Airway epithelial cell (primary cell): ENCODE measurements around a stretch of chr20.

GRCh38 chr20:62927852-62928941 is 1.9 kb upstream of the DIDO1 start:
- RAMPAGE, long total RNA = no peak

GRCh38 chr20:62934329-62935636 is 3.2 kb upstream of the GID8 start:
- RAMPAGE, long total RNA = no peak

GRCh38 chr20:62935731-62936541 is 2.0 kb upstream of the GID8 start:
- RAMPAGE, long total RNA = no peak

GRCh38 chr20:62946729-62946951 is 5.9 kb upstream of the SLC17A9 start:
- RAMPAGE, long total RNA = no peak

- RAMPAGE, long total RNA = no peak
Observed at GRCh38 chr20:62960642-62961055, 8.1 kb downstream of the SLC17A9 start.

DNA sequence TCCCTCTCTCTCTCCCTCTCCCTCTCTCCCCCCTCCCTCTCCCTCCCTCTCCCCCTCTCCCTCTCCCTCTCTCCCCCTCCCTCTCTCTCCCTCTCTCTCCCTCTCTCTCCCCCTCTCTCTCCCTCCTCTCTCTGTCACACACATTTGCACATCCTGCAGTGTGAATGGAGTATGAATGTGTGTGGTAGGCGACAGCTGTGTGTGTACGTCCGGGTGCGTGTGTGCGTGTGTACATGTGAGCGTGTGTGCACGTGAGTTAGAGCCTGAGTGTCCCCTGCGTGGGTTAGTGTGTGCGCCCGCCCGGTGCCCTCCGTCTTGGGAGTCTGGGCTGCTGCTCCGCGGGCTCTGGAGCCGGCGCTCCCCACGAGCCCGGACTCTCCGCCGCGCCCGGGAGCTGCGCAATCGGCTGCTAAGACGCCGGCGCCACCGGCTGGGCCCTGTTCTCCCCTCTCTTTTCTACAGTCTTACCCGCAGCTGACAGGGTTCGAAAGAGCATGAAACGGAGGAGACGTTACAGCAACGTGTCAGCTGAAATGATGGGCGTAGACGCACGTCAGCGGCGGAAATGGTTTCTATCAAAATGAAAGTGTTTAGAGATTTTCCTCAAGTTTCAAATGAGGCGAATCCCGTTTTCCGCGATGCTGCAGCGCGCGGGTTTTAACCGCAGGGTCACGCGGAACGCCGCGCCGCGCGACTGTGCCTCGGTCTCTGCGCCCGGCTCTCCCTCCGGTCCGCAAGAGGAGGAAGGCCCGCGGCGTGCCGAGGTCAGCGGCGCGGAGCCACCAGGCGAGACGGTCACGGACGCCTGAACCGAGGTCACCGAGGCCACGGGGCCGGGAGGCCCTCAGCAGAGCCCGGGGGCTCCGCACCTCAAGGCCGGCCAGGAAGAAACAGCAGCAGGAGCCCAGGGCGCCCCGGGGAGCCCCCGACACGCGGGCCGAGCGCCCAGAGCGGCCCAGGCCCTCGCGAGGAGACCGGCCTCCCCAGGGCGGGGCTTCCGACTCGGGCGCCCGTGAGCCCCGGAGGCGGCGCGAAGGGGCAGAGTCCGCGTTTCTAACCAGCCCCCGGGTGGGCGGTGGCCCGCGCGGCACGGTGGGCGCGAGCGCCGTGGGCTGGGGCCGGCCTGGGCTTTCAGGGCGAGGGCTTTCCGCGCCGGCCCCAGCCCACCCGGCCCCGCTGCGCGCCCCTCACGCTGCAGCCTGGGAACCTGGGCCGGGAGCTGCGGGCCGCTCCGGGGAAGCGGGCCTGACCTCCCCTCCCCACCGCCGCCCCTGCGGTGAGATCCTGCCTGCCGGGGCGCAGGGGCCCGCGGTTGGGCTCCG is 95.3 kb upstream of the BHLHE23 start:
- RAMPAGE, long total RNA = no peak

- RAMPAGE, long total RNA = no peak
Observed at GRCh38 chr20:63194152-63194599, 21.8 kb downstream of the YTHDF1 start.

GRCh38 chr20:63238411-63239261 is 2.9 kb downstream of the BIRC7 start:
- RAMPAGE, long total RNA = no peak

- RAMPAGE, long total RNA = no peak
Observed at GRCh38 chr20:63284503-63285012, 8.4 kb upstream of the COL20A1 start.

DNA sequence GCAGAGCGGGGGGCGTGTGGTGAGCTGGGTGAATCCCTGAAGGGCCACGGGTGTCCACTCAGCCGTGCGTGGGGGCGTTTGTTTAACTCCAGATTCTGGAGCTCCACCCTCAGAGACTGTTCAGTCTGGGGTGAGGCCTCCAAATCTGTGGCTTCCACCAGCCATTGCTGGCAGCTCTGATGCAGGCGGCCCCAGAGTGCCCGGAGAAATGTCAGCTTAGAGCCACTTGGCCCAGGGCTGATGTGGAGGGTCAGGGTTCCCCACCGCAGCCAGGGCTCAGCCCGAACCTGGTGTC is 2.6 kb upstream of the CHRNA4 start:
- RAMPAGE, long total RNA = no peak

GRCh38 chr20:63409359-63409859 is 48.3 kb upstream of the CHRNA4 start:
- RAMPAGE, long total RNA = no peak

DNA sequence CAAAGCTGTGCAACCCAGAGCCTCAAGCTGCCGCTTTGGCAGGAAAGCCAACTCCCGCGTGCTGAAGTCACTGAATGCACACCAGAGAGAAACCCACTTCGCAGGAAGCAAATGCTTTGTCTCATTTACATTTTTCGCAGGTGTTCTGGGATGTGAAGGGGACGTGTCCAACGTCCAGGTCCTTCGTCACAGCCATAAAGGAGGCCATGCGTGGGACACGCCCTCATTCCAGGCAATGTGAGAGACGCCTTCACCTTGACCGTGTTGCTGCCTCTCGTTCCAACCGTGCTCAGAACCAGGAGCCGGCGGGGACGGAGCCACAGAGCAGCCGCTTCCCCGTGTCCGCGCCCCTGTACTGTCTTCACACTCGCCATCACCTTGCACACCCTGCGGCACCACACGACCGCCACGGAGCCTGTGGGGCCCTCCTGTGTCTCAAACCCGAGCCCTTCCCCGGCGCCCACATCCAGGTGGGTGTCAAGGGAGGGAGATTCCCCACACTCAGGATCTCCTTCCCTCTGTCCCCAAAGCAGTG is 24.3 kb downstream of the KCNQ2 start:
- RAMPAGE, long total RNA = no peak

GRCh38 chr20:63501714-63502461 is 3.0 kb upstream of the EEF1A2 start:
- RAMPAGE, long total RNA = no peak

DNA sequence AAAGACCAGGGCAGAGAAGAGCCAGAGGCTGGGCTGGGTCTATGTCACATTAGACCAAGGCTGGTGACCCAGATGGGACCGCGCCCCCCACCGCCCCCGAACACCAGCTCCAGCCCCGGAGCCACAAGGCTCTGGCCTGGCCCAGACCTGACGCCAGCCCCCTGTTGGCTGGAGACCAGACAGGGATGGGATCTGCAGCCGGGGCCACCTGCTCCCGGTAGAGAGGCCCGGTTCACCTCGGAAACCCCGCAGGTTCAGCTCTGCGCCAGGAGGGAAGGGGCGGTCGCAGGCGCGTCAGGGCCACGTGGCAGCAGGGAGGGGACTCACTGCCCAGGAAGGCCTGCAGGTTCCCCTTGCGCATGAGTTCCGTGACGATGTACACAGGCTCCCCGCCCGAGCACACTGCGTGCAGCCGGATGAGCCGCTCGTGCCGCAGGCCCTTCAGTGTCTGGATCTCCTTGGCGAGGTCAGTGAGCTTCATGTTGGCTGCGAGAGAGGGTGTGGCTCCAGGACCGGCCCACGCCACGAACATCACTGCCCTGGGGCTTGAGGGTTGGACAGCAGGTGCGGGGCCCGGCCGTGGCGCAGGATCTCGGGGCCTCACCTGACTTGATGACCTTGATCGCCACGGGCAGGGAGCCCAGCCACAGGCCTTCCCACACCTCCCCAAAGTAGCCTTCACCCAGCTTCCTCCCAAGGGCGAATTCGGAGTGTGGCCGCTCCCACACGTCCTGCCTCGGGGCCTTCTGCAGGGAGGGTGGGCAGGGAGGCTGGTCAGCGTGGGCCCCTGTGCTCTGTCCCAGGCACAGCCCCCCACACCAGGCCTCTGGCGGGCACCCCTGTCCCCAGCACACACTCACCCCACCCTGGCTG is 4.9 kb upstream of the PTK6 start:
- RAMPAGE, long total RNA = no peak

- RAMPAGE, long total RNA = no peak
Observed at GRCh38 chr20:63545090-63545902, 2.3 kb downstream of the SRMS start.

DNA sequence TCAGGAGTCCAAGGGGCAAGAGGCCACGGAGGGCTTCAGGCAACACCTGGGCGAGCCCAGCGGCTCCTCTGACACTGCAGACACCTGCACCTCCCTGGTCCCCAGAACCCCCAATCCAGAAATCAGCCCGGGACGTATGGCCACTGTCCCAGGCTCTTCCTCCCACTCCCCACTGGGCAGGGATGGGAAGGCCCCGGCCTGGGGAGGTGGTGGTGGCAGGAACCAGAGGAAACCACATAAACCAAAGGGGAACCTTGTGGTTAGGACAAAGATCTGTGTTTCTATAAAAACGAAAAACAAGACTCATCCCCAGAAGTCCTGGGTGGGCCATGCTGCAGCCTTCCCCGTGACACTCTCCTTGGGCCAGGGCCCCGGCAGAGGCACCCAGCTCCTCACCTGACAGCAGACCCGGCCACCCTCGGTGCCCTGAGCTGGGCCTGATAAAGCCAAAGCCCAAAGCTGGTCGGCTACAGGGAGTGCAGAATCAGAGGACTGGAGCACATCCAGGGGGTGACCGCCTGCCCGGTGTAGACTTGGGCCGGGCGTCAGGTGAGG is 6.2 kb downstream of the HELZ2 start:
- RAMPAGE, long total RNA = no peak

- RAMPAGE, long total RNA = no peak
Observed at GRCh38 chr20:63569748-63570318, 4.2 kb downstream of the HELZ2 start.

DNA sequence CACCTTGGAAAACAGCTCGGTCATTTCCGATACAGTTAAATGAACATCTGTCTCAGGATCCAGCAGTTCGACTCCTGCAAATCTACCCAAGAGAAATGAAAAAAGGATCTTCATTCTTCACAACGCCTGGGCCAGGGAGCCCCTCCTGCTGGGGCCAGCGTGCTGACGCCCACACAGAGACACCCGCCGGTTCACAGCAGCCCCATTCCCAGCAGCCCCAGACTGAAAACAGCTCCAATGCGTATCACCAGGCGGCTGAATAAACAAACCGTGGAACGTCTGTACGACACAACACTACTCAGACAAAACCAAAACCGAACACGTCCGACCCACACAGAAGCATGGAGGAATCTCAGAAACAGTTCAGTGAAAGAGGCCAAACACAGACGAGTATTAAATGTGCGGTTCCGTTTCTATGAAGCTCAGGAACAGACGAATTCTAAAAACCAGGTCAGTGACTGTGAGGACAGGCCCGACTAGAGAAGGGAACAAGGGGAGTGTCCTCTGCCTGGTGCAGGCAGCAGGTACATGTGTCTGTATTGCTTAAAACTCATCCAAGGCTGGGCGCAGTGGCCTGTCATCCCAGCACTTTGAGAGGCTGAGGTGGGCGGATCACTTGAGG is 9.0 kb upstream of the HELZ2 start:
- RAMPAGE, long total RNA = no peak

DNA sequence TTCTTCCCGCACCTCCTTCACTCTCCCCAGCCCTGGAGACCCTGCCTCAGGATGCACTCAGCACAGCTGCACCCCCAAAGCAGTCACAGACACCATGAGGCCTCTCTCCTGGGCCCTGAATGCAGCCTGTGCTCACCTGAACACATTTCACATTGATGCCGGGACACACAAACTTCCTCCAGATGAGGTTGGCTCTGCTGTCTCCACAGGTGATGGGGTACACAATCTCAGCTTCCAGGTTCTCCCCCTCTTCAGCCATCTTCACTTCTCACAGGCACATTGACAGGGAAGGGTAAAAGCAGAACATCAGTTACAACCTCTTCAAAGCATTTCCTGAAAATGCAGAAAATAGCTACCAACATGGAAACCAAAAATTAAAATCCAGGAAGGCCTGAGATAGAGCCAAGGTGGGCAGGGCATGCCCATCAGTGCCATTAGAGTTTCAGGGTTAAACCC is 24.0 kb downstream of the GMEB2 start:
- RAMPAGE, long total RNA = no peak

DNA sequence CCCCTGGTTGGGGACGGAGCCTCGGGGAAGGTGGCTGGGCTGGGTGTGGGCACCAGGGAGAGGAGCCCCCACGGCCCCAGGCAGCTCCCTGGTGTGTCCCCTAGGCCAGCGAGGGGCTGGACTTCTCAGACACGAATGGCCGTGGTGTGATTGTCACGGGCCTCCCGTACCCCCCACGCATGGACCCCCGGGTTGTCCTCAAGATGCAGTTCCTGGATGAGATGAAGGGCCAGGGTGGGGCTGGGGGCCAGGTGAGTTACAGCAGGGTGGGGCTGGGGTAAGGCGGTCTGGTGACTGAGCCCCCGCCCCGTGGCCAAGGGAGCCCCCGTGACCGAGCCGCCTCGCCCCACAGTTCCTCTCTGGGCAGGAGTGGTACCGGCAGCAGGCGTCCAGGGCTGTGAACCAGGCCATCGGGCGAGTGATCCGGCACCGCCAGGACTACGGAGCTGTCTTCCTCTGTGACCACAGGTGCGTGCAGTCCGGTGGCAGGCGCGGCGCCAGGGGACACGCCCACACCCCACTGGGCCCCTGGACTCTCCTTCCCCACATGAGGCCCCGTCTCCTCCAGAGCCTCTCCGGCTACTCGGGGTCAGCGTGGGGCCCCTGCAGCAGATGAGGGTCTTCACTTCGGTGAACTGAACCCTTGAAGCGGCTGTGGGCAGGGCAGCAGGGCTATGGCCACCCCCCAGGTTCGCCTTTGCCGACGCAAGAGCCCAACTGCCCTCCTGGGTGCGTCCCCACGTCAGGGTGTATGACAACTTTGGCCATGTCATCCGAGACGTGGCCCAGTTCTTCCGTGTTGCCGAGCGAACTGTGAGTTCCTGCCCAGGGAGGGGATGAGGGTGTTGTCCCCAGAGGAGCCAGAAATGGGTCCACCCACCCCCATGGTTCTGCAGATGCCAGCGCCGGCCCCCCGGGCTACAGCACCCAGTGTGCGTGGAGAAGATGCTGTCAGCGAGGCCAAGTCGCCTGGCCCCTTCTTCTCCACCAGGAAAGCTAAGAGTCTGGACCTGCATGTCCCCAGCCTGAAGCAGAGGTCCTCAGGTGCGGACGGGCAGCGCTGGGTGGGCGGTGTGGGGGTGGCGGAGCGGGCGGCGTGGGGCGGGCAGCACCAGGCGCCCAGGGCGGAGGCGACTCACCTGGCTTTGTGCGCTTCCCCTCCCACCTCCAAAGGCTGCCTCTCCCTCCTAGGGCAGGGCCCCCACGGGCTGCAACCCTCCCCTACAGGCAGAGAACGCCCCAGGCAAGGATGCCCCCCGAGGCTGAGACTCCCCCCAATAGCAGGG is 6.6 kb upstream of the TNFRSF6B start:
- RAMPAGE, long total RNA = no peak